Measurements from ENCODE around the genes NDUFAB1 and PRKCB.

GRCh38 chr16:21836197-21836634, 21.3 kb downstream of the NPIPB4 start:
- PRO-cap = no peak

- PRO-cap = no peak
These were observed 26.9 kb downstream of the EEF2K start for GRCh38 chr16:22232983-22233341.

- PRO-cap = no peak
These were observed 20.4 kb downstream of the CDR2 start for GRCh38 chr16:22353969-22354464.

DNA sequence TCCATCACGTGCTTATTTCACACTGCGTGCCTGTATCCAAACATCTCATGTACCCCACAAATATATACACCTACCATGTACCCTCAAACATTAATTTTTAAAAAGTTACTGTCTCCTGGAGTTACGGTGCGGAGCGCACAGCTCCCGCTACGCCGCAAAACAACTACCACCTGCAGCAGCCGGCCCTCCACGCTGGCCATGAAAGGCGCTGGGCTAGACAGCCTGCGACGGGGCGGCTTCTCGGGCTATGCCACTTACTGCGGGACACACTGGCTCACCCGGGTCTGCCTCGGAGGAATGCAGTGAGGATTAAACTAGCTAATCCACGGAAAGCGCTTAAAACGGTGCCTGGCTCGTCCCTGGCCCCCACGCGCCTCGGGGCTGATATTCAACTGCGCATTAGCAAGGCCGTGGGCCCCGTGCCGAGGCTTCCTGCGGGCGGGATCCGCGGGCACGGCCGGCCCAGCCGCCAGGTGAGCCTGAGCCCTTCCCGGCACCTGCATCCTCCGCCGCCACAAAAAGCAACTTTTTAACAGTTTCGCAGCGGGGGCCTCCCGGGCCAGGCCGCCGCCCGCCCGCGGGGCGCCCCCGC, 690 bp downstream of the CDR2 start:
- PRO-cap = no peak

DNA sequence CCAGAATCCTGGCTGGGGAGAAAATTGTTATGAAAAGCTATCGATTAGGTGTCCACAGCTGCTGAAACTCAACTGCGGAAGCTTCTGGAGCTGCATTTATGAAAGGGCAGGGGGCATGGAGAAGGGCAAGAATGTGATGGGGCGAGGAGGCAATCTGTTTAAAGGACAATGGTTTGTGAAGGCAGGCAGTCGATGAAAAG, 24.5 kb downstream of the HS3ST2 start:
- PRO-cap = no peak

GRCh38 chr16:23485972-23486352, 24.3 kb downstream of the GGA2 start:
- PRO-cap = no peak

GRCh38 chr16:23505972-23507380, 3.8 kb downstream of the GGA2 start:
- PRO-cap = no peak

GRCh38 chr16:23520336-23520924, 10.1 kb upstream of the GGA2 start:
- PRO-cap = no peak

GRCh38 chr16:23580774-23581301, 15.3 kb downstream of the NDUFAB1 start:
- PRO-cap = no peak

- PRO-cap = bidirectional peak, plus-strand start at chr16:23596442, minus-strand start at chr16:23596316
These were observed at the start of gene NDUFAB1 for GRCh38 chr16:23595435-23596720. NDUFAB1 (minus strand) TSS chr16:23596316.

DNA sequence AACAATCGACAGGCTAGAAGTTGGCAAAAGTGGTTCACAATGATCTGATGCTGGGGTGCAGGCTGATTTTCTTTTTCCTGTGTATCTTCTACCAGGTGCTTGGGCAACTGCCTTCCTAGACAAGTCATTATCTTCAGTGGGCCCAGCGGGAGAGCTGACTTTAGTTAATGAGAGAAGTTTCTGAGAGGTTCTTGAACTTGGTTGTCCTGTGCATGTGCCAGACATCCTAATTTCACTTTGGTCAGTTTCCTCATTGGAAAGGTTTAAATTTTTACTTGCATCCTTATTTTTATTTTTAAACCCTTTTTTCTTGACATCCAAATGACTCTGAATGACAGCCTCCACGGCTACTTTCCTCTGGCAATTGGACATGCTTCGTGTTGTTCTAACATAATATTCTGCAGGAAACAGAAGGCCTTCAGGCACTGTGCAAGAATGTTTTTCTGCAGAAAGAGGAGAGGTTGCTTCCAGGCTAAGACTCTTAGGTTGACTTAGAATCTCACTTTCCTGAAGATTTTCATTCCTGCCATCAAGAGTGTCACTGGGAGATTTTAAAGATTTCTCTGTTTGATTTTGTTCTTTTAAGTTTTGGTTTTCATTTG, 6.1 kb downstream of the PALB2 start:
- PRO-cap = no peak

DNA sequence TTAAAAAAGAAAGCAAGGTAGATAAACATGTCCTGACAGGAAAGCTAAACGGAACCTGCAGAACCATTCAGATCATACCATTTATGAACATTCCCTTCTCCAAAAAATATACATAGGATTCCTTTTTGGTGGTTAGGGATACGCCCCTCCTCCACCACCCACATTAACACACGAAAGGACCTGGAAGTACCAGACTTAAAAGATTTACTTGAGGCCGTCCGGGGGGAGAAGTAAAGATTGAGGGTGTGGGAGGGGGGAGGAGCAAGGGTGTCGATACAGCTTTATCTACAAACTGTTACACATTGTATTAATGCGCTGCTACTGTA, 564 bp downstream of the PALB2 start:
- PRO-cap = no peak

DNA sequence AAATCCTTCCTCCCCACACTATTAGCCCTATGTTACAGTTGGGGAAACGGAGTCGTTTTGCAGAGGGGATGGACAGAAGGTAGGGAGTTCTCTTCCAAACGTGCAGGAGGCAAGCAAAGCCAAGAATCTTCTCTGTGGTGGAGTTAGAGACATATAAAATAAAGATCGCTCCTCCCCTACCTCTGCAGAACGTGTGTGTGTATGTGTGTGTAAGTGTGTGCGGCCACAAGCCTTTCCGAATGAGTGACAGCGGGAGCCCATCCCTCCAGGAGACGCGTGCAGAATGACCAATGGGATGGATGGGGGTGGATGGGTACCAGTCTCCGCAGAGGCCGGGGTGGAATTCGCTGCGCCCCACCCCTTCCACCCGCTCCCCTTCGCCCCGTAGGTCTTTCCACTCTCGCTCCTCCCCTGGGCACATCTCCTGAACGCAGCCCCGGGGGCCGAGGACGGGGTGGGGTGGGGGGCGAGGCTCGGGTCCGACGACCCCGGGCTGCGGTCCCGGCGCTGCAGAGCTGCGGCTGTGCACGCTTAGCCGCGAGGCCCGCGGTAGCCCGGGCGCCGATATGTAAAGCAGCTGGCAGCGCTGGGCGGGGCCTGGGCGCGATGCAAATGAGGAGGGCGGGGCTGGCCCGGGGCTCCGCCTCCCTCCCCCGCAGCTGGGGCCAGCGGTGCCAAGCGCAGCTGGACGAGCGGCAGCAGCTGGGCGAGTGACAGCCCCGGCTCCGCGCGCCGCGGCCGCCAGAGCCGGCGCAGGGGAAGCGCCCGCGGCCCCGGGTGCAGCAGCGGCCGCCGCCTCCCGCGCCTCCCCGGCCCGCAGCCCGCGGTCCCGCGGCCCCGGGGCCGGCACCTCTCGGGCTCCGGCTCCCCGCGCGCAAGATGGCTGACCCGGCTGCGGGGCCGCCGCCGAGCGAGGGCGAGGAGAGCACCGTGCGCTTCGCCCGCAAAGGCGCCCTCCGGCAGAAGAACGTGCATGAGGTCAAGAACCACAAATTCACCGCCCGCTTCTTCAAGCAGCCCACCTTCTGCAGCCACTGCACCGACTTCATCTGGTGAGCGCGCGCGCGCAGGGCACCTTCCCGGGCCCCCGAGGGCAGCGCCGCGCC, at the start of gene PRKCB:
Gene PRKCB (plus strand): TSS at position 687 of the 1,106 bp plus-strand sequence.
- PRO-cap = bidirectional peak, plus-strand start at position 668 of the sequence, minus-strand start at position 542 of the sequence

GRCh38 chr16:23852613-23852977, 16.8 kb downstream of the PRKCB start:
- PRO-cap = no peak

GRCh38 chr16:24669509-24669924, 59.9 kb upstream of the TNRC6A start:
- PRO-cap = no peak

- PRO-cap = no peak
These were observed 58.6 kb upstream of the TNRC6A start for GRCh38 chr16:24670441-24671695.

- PRO-cap = no peak
These were observed 4.5 kb downstream of the TNRC6A start for GRCh38 chr16:24733787-24734422.

- PRO-cap = no peak
These were observed 47.3 kb downstream of the TNRC6A start for GRCh38 chr16:24776699-24777185.

GRCh38 chr16:24810856-24811497, 34.8 kb upstream of the SLC5A11 start:
- PRO-cap = no peak

- PRO-cap = no peak
These were observed 26.3 kb downstream of the ARHGAP17 start for GRCh38 chr16:24988504-24989563.